Upper lobe of left lung (tissue), 5 donors: ENCODE results near the genes ZNF622, H3Y1, CDH18 and PDZD2.

DNA sequence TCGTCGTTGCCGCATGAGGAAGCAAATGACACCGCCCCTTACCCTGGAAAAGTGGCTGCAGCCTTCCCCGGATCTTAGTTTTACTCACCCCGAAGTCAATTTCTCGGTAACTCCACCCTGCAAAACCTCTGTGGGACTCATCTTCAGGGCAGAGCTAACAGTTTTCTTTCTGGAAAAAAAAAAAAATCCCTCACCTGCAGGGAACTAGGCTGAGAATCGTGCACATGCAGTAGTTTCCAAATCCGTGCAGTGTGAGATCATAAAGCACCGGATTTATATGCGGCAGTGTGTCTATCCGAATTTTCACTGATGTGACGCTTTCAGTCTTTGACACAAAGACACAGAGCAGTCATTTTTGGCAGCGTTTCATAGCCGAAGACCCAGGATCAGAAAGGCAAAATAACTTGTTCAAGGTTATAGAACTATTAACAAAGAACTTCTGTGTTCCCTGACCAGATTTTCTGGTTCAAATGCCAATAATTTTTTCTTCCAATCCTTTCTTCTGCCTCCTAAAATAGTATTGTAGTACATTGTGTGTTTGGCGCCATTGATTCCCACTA lies 1.0 kb upstream of the MARCHF11 start:
- PRO-cap, 2 experiments: no peak in any of the 2 experiments
- RAMPAGE, long total RNA, 4 experiments: no peak in any of the 4 experiments

GRCh38 chr5:16464869-16466047 lies at the start of gene ZNF622:
TSS of gene ZNF622 (minus strand) at chr5:16465800.
- PRO-cap, 2 experiments: peak in 2 of 2 experiments; most common plus-strand start chr5:16465940 (in 1); most common minus-strand start chr5:16465800 (in 2)
- RAMPAGE, long total RNA, 4 experiments: start-site peak on the plus strand in 2 of 4 experiments, at chr5:16465865-16465913 at its widest, 15 to 18 reads per replicate; start-site peak on the minus strand in 4 of 4 experiments, at chr5:16465250-16465803 at its widest, 17 to 1,072 reads per replicate

- PRO-cap, 2 experiments: no peak in any of the 2 experiments
- RAMPAGE, long total RNA, 4 experiments: no peak in any of the 4 experiments
These were observed 55.2 kb upstream of the ZNF622 start for GRCh38 chr5:16520689-16521326.

DNA sequence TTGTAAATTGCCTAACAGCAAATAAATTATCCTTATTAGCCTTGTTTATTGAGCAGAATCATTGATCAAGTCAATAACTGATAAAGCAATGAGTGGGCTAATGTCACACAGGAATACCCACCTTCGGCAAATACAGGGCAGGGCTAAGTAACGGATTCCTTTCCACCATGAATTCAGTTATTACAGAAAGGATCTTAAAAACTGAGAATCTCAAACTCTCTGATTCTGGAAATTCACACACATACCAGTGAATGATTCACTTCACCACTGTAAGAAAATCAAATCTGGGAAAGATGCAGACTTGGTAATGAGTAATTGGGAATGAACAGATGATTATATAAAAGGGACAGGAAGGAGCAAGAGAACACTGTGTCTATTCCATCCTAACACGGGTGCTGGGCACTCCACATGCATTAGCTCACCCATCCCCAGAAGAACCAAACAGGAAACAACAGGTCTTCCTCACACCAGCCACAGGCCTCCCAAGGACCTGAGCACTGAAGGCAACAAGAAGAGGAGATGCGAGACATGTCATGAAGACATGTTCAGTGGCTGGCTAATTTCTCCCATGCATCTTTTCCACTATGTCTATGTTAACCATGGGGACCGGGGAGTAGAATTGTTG lies 74.8 kb upstream of the ZNF622 start:
- PRO-cap, 2 experiments: no peak in any of the 2 experiments
- RAMPAGE, long total RNA, 4 experiments: no peak in any of the 4 experiments

DNA sequence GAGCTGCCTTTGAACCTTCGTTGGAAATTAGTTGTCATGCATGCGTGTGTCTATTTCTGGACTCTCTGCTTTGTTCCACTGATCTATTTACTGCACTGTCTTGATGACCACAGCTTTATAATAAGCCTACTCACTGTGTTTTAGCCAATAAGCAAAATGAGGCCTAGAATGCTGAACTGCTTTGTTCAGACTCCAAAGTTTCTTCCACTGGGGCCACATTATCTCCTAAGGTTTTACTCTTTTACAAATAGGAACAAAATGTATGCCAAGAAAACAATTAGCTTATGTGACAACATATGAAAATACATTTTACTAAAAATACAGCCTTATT lies 72.1 kb downstream of the RETREG1 start:
- PRO-cap, 2 experiments: no peak in any of the 2 experiments
- RAMPAGE, long total RNA, 4 experiments: no peak in any of the 4 experiments

GRCh38 chr5:16710825-16711461 lies 94.1 kb upstream of the RETREG1 start:
- PRO-cap, 2 experiments: no peak in any of the 2 experiments
- RAMPAGE, long total RNA, 4 experiments: start-site peak on the minus strand in 1 of 4 experiments, at chr5:16711213-16711222 at its widest, 22 reads per replicate

DNA sequence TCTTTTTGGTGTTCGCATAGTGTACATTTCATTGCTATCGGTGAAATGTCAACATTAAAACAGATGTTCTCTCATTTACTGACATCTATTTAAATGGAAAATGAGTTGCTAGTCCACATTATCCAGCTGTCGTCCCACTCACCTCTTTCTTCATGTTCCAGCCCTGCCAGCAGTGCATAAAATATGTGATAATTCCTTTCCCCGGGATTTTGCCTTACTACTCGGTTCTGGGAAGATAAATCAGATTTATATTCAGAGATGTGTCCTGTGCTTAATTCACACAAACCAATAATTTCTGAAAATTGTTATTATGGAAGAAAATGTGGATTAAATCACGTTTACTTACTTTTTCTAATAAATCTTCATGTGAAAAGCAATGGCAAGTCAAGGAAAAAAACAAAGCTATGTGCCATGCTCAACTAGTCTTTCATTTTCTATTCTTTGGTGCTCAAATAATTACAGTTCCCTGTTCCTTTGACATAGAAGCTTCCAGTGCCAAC lies 155.7 kb downstream of the MYO10 start:
- PRO-cap, 2 experiments: no peak in any of the 2 experiments
- RAMPAGE, long total RNA, 4 experiments: no peak in any of the 4 experiments

DNA sequence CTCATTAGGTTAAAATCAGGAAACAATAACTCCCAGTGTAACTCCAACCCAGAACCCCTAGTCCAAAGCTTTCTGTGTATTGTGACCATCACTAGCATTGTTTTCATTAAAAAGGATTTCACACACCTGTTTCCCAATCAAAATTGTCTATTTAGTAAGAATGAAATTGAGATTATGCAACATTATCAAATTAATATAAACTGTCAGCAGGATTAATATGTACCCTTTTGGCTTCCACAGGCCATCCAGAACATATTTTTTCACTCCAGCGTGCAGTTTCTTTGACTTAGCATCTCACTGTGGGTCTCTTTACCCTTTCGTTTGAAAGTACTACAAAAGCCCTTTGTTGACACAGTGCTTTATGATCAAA lies 55.0 kb downstream of the MYO10 start:
- PRO-cap, 2 experiments: no peak in any of the 2 experiments
- RAMPAGE, long total RNA, 4 experiments: no peak in any of the 4 experiments

GRCh38 chr5:16916367-16916887 lies 19.7 kb downstream of the MYO10 start:
- PRO-cap, 2 experiments: no peak in any of the 2 experiments
- RAMPAGE, long total RNA, 4 experiments: no peak in any of the 4 experiments

DNA sequence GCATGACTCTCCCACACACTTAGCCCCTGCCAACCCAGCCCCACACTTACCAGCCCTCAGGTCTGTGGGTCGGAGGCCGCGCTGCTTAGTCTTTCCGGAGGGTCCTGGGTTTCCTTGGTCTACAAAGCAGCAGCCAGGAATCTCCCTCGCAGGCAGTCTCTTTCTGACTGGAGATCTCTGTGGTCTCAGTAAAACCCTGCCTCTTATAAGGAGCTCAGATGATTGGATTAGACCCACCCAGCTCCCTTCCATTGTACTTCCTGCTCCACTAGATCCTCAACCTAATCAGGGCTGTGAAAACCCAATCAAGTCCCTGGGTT lies at the start of gene H3Y1:
Gene H3Y1, minus strand, starts transcription at position 181 of the 320 bp plus-strand sequence.
- PRO-cap, 2 experiments: no peak in any of the 2 experiments
- RAMPAGE, long total RNA, 4 experiments: no peak in any of the 4 experiments

DNA sequence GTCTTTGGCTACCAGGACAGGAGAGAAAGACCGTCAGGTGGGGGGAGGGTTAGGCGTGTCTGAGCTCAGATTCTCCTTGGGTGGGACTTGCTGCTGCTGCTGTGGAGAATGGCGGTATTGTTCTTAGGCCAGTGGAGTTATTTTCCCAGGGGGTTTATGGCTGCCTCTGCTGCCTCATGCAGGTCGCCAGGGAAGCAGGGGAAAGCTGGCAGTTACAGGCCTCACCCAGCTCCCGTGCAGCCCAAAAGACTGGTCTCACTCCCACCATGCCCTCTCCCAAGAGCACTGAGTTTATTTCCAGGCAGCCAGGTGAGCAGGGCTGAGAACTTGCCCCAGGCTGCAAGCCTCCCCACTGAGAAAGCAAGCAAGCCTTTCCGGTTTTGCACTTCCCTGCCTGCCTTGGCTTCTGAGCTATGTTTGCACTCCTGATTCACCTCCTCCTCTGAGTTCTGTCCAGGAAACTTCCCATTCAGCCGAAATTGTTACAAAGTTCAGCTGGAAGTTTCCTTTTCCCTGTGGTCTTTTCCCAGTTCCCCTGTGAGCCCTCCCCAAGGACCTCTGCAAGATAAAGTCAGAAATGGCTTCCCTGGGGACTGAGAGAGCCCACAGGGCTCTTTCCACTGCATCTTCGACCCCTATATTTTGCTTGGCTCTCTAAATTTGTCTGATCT lies 296.1 kb upstream of the H3Y1 start:
- PRO-cap, 2 experiments: no peak in any of the 2 experiments
- RAMPAGE, long total RNA, 4 experiments: no peak in any of the 4 experiments

DNA sequence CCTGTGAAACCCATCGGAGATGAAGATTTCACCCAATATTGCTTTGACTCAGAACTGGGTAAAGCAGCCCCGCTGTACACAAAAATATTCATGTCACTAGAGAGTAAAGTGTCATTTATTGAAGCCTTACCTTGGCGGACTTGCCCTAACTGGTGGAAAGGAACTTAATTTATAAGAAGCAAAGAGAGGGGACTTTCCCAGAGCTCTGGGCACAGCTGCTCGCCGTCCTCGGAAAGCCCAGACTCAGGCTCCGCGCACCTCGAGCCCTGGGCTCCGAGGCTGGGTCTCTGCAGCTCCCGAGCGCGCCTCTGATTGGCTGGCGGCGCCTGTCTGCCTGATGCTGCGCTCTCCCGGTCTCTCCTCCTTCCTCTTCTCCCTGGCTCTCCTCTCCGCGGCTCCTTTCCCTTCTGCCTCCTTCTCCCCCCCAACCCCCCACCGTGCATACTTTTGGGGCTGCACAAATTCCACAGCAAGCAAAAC lies at the start of gene CDH18:
Gene CDH18, minus strand, starts transcription at position 245 of the 480 bp plus-strand sequence.
- PRO-cap, 2 experiments: no peak in any of the 2 experiments
- RAMPAGE, long total RNA, 4 experiments: no peak in any of the 4 experiments

GRCh38 chr5:22212606-22213006 lies 640.5 kb downstream of the CDH12 start:
- PRO-cap, 2 experiments: no peak in any of the 2 experiments
- RAMPAGE, long total RNA, 4 experiments: start-site peak on the minus strand in 1 of 4 experiments, at chr5:22212720-22212769 at its widest, 6 reads per replicate

DNA sequence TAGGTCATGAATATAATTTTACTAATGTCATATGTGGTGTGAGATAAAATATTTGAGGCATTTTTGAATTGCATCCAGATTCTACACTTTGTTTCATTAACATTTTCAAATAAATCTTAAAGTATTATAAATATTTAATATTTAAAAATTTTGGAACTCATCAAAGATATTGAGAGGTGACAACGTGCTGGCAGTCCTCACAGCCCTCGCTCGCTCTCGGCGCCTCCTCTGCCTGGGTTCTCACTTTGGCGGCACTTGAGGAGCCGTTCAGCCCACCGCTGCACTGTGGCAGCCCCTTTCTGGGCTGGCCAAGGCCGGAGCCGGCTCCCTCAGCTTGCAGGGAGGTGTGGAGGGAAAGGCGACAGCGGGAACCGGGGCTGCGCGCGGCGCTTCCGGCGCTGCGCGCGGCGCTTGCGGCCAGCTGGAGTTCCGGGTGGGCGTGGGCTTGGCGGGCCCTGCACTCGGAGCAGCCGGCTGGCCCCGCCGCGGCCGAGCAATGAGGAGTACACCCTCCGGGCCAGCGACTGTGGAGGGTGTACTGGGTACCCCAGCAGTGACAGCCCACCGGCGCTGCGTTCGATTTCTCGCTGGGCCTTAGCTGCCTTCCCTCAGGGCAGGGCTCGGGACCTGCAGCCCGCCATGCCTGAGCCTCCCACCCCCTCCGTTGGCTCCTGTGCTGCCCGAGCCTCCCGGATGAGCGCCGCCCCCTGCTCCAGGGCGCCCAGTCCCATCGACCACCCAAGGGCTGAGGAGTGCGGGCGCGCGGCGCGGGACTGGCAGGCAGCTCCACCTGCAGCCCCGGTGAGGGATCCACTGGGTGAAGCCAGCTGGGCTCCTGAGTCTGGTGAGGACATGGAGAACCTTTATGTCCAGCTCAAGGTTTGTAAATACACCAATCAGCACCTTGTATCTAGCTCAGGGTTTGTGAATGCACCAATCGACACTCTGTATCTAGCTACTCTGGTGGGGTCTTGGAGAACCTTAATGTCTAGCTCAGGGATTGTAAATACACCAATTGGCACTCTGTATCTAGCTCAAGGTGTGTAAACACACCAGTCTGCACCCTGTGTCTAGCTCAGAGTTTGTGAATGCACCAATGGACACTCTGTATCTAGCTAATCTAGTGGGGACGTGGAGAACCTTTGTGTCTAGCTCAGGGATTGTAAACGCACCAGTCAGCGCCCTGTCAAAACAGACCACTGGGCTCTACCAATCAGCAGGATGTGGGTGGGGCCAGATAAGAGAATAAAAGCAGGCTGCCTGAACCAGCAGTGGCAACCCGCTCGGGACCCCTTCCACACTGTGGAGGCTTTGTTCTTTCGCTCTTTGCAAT lies 444.0 kb downstream of the PRDM9 start:
- PRO-cap, 2 experiments: no peak in any of the 2 experiments
- RAMPAGE, long total RNA, 4 experiments: no peak in any of the 4 experiments

DNA sequence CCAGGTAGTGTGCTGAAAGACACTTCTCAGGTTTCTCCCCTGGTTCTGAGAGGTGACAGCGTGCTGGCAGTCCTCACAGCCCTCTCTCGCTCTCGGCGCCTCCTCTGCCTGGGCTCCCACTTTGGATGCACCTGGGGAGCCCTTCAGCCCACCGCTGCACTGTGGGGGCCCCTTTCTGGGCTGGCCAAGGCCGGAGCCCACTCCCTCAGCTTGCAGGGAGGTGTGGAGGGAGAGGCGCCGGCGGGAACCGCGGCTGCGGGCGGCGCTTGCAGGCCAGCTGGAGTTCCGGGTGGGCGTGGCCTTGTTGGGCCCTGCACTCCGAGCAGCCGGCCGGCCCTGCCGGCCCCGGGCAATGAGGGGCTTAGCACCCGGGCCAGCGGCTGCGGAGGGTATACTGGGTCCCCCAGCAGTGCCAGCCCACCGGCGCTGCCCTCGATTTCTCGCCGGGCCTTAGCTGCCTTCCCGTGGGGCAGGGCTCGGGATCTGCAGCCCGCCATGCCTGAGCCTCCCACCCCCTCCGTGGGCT lies 704.9 kb upstream of the CDH9 start:
- PRO-cap, 2 experiments: no peak in any of the 2 experiments
- RAMPAGE, long total RNA, 4 experiments: no peak in any of the 4 experiments

DNA sequence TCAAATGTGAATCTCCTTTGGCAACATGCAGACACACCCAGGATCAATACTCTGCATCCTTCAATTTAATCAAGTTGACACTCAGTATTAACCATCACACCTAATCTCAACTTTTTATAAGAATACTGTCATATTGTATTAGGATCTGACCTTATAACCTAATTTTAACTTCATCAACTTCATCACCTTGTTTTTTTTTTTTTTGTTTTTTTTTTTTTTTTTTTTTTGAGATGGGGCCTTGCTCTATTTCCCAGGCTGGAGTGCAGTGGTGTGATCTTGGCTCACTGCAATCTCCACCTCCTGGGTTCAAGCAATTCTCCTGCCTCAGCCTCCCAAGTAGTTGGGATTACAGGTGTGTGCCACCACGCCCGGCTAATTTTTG lies 1024.4 kb upstream of the CDH9 start:
- PRO-cap, 2 experiments: no peak in any of the 2 experiments
- RAMPAGE, long total RNA, 4 experiments: no peak in any of the 4 experiments

- PRO-cap, 2 experiments: no peak in any of the 2 experiments
- RAMPAGE, long total RNA, 4 experiments: start-site peak on the minus strand in 2 of 4 experiments, at chr5:31526224-31526379 at its widest, 17 to 29 reads per replicate
These were observed 5.8 kb downstream of the DROSHA start for GRCh38 chr5:31525956-31526616.

DNA sequence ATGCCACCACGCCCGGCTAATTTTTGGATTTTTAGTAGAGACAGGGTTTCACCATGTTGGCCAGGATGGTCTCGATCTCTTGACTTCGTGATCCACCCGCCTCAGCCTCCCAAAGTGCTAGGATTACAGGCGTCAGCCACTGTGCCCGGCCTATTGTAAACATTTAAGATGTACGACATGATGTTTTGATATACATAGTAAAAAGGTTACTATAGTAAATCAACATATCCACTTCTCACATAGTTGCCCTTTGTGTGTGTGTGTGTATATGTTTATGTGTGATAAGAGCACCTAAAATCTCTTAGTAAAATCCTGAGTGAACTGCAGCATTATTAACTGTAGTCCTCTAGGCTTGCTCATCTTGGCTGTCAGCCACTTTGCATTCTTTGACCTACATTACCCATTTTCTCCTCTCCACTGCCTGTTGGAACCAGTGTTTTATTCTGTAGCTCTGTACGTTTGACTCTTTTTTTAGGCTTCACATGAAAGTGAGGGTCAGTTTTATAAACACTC lies 24.3 kb downstream of the C5orf22 start:
- PRO-cap, 2 experiments: no peak in any of the 2 experiments
- RAMPAGE, long total RNA, 4 experiments: no peak in any of the 4 experiments

DNA sequence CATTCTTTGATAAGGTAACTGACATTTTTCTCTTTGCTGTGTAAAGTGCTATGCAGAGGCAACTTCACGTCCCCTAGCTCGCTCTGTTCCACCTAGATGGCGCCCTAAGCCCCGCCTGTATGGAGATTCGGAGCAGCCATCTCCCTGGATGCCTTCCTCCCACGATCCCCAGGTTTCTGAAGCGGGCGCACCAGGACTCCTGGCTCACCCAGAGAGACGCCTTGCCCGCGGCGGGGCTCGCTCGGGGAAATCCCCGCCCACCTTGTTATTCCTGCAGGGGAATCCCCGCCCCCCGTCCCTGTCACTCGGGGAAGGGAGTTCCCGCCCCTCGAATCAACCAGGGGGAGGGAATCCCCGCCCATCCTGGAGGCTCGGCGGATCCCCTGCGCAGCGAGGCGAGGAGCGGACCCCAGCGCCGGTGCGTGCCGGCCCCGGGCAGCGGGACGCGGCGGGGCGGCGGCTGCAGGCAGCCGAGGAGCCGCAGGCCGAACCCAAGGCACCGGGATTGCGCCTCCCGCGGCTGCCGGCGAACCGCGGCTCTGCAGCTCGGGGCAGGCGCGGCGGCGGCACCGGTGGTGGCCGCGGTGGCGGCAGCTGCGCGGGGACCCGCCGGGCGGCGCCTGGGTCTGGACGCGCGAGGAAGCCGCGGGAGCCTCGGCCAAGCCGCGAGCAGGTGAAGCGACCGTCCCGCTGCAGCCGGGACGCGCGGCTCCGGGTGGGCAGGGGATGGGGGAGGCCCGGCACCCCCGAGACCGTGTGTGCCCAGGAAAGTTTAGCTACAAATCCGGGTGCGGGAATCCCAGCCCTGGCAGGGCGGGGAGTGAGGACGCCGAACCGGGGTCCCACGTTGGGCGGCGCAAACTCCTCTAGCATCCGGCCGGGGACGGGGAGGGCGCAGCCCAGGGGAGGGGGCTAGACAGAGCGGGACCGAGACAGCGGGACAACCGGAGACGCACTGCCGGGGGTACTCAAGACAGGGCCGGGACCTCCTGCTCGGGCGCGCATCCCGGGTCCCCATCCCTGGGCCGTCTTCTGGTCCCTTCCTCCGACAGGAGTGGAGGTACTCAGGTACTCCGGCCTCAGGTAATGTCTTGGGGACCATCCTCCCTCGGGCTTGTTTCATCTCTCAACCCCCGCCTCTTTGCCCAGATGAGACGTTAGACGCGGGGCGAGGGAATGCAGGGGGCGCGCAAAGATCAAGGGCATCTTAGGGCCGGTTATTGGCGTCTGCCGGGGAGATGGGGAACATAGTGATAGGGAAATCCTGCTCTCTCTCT lies at the start of gene PDZD2:
Gene PDZD2, plus strand, starts transcription at position 367 of the 1,277 bp plus-strand sequence.
- PRO-cap, 2 experiments: peak in 2 of 2 experiments; most common plus-strand start position 340 of the sequence (in 1); most common minus-strand start position 178 of the sequence (in 2)
- RAMPAGE, long total RNA, 4 experiments: no peak in any of the 4 experiments

DNA sequence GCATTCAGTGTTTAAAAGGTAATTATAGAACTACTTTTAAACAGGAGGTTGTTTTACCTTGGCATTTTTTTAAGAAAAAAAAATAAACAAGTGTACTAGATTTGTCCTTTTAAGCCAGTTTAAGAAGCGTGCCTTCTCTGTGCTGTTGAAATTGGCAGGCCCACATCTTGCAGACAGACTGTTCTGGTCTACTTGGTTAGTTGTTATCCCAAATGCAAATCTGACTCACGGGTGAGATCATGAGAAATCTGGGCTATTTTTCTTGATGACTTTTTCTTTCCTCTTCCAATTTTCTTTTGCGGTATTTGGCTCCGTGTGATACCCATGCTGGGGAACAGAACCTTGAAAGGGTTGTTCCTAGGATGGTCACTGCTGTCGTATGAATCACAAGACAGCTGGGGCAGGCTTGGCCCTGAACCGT lies 24.5 kb downstream of the PDZD2 start:
- PRO-cap, 2 experiments: no peak in any of the 2 experiments
- RAMPAGE, long total RNA, 4 experiments: no peak in any of the 4 experiments